HT-29 (cell line): Measurements from ENCODE around the genes WIPF1 and ATP5MC3.

DNA sequence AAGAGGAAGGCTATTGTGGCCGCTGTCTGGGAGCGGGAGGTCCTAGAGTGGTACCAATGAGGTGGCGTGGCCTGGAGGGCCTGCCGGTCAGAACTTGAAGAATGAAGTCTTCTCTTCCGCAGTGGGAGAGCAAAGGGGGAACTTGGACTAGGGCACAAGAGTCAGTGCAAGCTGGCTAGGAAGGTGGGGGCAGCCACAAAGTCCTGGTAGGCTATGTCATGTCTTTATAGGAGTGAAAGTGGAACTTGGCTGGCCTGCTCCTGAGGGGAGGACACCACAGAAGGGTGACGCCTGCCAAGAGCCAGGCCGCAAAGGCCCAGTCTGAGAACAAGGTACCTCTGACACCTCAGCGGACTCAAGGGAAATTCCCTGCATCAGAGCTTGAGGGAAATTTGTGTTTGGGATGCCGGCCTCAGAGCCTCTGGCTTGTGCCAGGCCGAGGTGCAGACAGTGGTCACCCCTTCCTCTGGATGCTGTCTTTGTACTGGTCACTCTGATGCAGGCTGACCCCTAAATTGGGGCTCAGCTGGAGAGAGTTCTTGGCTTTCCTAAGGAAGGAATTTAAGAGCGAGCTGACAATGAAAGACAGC, 32.1 kb upstream of the MAP3K20 start:
- RAMPAGE, long total RNA, result no peak

DNA sequence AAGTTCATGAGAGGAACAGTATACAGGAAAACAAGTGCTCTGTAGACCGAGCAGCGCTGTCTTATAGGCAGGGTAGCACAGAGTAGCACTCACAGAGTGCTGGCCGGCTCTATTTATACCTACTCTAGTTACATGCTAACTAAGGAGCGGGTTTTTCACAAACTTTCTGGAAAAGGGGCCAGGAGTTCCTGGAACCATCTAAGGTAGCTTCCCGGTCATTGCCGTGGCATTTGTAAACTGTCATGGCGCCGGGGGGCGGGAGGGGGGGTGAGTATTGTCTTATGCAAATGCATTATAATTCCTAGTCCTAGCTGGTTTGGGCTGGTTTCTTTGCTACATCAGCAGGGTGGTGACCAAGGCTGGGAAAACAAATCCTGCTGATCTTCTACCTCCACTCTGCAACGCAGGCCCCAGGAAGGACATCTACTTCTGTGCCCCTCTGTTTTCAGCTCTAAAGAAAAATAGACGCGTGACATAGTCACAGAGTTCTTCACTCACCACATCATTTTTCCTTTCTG, 31.6 kb upstream of the MAP3K20 start:
- RAMPAGE, long total RNA, result no peak

DNA sequence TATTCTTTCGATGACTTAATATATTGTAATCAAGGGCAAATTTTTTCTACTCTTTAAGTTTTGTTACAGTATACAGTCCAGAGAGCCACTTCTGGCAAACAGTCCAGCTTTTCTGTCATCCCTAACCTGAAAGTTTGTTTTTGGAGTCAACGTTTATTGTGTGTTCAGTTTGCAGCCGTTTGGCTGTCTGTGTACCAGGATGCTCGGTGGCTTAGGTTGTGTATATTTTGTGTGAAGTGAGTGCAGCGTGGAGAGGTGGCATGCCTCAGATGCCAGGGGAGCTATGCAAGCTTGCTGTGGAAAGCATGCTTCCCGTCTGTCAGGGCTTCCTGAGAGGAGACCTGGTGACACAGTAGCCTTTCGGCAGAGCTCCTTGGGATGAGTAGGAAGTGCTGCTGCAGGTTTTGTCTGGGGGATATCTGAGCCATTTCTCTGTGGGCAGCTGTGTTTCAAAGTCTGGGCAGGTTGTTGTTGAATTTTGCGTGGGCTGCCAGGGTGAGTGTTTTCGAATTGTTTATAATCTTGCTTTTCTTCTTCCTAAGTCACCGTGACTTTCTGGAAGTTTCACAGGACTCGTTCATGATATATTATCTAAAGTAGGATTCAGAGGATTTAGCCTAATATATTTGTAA, 14.8 kb downstream of the MAP3K20 start:
- RAMPAGE, long total RNA, result no peak

- RAMPAGE, long total RNA, result no peak
These were observed 116.5 kb downstream of the MAP3K20 start for GRCh38 chr2:173192064-173192539.

DNA sequence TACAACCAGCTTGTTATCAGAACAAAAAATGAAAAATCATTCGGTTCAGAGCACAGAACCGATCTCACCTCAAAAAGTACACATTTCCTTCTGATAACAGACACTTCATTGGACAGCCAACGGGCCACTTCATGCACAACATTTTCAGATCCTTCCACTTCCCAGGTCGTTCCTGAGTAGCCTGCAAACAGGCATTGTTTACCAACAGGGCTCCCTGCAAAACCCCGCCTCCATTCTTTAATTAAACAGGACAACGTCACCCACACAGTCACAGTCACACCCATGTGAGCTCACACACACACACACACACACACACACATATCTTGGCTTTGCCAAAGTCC, 171.1 kb downstream of the SP3 start:
- RAMPAGE, long total RNA, result no peak

DNA sequence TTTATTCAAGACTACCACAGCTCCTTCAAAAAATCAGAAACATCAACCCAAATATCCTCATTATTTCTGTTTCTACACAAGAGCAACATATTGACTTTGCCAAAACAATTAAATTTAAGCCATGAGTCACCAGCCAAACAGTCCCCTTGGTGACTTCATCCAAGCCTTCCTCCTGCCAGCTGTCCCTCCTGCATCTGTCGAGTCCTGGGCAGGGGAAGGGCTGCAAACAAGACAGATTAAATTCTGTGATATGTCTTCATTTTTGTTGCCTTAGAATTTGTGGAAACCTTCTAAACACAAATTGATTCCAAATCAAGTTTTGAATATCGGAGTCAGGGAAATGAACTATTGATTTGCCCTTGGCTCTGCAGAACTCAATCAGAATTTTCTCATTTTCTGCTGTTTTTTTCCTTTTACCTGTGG, 110.3 kb downstream of the SP3 start:
- RAMPAGE, long total RNA, result no peak

- RAMPAGE, long total RNA, result no peak
These were observed 46.4 kb downstream of the SP3 start for GRCh38 chr2:173918505-173919342.

DNA sequence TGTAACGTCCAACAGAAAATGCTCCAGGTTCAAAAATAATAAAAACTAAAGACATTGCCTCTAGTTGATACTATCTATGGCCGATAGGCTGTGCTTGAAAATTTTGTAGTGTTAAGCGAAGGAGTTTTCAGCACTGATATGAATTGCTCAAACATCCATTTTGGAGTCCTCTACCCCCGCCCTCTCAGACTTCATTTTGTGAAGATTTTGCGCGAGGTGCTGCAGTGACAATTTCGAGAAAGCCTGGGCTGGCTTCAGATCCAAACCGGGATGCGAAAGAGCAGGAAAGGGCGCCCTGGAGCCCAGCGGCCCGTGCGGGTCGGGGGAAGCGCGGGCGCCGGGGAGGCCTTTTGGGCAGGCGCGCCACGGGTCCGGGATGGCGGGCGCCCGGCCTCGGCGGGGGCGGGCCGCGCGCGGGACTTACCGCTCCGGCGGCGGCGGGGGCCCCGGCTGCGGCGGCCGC, 1.8 kb downstream of the SP3 start:
- RAMPAGE, long total RNA, result no peak

DNA sequence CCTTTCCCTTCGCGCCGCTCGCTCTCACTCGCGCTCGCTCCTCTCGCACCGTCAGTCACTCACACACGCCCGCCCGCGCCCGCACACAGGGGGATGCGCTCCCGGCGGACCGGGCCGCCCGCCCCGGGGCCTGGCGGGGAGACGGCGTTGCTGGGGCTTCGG, 469 bp downstream of the SP3 start:
- RAMPAGE, long total RNA, result no peak

- RAMPAGE, long total RNA, result no peak
These were observed 21.5 kb upstream of the SP3 start for GRCh38 chr2:173986377-173987301.

DNA sequence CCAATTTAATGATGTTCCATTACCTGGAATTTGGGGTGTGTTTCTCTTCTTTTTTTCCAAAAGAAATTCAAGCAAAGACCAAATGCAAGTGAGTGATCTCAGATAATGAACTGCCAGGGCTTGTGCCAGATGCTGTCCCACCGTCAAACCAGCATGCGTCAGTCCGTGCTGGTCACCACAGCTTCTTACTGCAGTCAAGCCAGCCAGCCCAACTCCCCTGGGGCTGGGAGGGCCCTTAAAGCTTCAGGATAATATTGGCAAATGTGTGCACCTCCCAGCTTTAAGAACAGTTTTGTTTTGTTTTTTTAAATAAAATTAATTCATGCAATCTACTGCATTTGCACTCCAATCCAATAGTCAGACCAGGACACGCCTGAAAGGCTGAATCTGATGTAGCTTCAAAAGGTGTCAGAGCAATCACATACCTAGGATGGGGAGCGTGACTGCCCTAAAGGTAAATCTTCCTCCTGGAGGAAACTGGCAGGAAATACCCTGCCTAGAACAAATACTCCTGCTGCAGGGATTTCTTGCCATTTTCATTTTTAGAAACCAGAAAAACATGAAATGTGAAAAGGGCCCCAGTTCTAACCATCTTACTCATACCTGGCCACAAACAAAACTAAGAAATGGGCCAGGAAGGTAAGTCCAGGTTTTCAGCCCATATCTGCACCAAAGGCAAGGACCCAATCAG, 26.9 kb upstream of the SP3 start:
- RAMPAGE, long total RNA, result no peak

GRCh38 chr2:173998225-173998919, 33.2 kb upstream of the SP3 start:
- RAMPAGE, long total RNA, result no peak

GRCh38 chr2:174208390-174209456, 39.6 kb downstream of the OLA1 start:
- RAMPAGE, long total RNA, result no peak

GRCh38 chr2:174409704-174410779, 14.5 kb downstream of the SCRN3 start:
- RAMPAGE, long total RNA, result no peak

DNA sequence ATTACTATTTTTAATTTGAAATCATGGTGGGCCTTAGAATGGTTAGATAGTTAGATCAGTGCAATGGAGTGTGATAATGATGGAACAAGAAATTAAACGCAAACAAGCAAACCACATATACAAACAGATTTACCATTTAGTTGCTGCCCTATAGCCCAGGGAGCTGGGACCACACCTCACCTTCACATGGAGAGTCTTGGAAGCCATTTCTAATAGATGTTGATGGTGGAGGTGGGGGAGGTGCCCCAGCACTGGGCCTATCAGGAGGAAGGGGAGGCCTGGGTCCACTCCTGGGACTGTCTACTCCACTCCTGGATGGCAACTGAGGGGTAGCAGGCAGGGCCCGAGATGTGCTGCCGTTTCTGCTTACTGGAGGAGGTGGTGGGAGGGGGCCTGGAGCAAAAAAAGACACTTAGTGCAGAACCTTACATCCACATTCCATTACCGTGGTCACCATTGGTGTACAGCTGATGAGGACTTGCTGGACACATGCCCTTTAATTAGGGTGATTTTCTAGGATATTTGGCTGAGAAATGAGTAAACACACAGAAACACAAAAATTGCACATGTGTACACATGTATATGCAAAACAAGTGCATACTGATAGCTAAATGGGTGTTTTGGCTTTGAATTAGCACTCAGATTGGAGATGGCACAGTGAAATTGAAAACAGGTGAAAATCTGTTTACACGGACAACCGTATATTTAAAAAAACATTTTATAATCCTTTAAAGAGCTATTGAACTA, 29.8 kb downstream of the WIPF1 start:
- RAMPAGE, long total RNA, result no peak

DNA sequence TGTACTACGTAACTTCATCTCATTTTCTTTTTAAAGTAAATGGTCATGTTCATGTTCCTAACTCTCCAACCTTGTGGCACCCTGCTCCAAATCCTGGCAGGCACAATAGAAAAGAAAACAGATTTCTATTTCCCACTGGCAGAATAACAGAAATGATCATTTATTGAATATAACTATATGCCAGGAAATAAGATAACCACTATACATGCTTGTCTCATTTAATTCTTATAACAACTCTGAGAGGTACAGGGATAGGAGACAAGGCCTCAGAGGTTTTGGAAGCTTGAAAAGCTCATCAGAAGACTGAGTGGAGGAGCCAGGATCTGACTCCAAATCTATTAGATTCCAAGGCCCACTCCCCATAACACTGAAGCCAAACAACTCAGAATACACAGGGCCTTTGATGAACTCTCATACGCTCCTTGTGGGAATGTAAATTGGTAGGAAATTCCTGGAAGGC, 28.1 kb downstream of the WIPF1 start:
- RAMPAGE, long total RNA, result no peak

DNA sequence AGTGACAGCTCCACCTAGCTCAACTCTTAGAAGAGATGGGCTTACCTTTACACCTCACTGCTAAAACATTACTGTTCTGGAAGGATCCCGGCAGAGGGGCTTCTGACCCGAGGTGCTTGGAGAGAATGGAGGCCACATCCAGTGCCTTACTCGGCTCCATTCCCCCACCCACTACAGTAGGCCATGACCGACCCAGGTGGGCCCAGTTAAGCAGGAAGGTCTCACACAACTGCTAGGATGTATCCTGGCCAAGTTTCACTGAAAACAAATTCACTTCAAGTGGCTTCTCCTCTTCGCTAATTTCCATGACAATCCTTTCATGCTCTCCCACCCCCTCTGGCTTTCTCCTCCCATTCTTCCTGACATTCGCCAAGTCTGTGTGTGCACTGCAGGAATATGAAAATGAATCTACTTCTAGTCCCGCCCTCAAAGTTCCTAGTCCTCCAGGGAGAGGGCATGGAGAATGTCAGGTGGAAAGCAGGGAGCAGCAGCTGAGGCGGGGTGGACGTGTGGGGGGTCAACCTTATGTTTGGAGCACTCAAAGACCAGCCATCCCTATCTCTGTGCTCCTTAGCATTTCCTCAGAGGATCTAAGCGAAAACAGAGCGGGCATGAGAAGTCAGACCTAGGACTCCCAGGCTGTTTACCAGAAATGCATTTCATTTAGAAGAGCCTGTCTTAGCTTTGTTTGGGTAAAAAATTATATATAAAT, 11.8 kb downstream of the WIPF1 start:
- RAMPAGE, long total RNA, result no peak

DNA sequence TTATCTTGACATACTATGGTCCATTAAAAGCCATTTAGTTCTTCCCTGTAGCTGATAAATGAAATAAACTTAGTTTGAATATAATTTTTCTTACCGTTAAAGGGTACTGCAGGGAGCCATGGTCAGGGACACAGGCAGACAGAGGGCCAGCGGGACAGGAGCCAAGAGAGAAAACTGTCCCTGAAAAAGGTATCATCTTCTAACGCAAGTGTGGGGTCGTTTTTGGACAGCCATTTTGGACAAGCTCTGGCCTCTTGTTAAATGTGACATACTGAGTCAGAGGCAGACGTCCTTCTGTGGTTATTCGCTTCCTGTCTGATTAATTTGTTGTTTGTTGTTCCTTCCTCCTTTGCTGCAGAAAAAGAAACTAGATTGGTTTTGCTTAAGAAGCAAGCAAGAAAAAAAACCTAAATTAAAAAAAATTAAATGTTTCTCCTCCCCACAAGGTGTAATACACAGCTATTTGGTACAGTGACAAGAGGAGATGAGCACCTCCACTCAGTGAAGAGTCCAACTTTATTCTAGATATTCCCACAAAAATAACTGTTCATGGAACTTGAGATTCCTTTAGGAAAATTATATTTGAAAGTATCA, at the start of gene WIPF1:
WIPF1 (minus strand) TSS at position 298 of the 594 bp plus-strand sequence.
- RAMPAGE, long total RNA, result no peak

- RAMPAGE, long total RNA, result no peak
These were observed 600 bp upstream of the ATF2 start for GRCh38 chr2:175168461-175169145.

- RAMPAGE, long total RNA, result start-site peak on the minus strand at chr2:175181661-175181714, 117 and 54 reads in 2 replicates
These were observed at the start of gene ATP5MC3 for GRCh38 chr2:175181126-175182017. TSS of gene ATP5MC3 (minus strand) at chr2:175181710.